ReNcell CX (cell line): ENCODE measurements around a stretch of chr5.

GRCh38 chr5:142296794-142297468 lies 27.9 kb downstream of the SPRY4 start:
- PRO-cap: no peak

DNA sequence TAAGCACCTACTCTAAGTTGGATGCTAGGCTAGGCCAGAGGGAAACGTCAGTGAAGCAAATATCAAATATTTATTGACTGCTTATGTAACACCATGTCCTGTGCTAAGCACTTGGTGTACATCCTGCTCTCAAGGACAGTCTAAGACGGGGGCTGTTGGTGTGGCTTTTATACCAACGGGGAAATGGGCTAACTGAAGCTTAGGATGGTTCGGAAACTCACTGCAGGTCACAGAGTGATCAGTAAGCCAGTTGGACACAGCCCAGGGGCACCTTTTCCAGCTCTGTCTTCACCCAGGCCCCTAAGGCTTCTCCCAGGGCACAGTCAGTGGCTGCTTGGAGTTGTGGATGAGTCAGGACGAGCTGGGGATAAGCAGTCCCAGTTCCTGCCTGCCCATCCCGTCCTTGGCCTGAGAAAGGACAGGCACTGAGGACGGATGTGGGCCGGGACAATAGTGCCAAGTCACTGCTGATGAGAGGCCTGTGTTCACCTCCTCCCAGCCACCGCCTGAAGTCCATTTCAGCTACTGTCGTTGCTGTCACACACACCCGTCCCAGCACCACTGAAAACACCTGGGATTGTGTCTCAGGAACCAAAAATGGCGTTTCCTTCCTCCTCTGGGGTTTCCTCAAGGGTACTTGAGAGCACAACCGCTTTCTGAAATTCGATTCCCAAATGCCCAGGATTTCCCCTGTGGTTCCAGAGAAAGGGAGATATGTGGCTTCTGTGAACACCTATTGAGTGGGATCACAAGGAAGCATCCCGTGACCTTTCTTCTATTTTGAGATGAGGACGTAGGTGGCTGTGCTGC lies 17.5 kb upstream of the SPRY4 start:
- PRO-cap: no peak

DNA sequence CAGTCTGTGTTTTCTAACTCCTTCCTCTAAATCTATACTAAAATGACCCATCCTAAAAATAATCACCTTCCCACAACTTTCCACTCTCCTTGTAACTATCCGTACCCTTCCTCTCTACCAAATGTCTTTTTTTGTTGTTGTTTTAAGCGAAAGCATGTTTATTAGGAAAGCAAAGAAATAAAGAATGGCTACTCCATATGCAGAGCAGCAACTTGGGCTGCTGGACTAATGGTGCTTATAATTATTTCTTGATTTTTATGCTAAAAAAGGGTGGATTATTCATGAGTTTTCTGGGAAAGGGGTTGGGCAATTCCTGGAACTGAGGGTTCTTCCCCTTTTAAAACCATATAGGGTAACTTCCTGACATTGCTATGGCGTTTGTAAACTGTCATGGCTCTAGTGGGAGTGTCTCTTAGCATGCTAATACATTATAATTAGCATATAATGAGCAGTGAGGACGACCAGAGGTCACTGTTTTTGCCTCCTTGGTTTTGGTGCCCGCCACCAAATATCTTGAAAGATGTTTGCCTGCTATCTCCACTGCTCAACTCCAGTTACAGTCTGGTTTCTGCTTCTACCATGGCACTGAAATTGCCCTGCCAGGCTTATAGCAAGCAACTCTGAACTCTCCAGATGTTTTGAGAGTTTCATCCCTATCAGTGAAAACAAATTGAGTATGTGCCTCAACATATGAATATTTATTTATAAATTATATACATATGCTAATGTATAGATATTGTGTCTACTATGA lies 121.9 kb upstream of the SPRY4 start:
- PRO-cap: unidirectional peak, minus-strand start at position 224 of the sequence

GRCh38 chr5:142454071-142454348 lies 129.2 kb upstream of the SPRY4 start:
- PRO-cap: no peak

GRCh38 chr5:142507262-142508264 lies 178.3 kb downstream of the FGF1 start:
- PRO-cap: no peak

- PRO-cap: no peak
Observed at GRCh38 chr5:142643999-142644428, 41.9 kb downstream of the FGF1 start.

DNA sequence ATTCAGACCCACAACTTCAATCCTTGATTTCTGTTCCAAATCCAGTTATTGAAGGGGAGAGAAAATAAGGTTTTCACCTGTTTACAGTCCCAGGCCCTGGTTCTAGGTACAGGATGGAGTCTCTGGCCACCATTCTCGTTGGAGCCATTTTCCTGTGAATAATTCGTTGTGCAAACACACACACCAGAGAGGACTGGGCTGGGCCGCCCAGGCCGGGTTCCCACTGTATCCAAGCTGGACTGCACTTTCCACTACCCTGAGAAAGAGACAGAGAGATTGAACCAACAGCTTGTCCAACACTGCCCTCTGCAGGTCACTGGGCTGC lies 13.1 kb upstream of the FGF1 start:
- PRO-cap: unidirectional peak, minus-strand start at position 154 of the sequence

GRCh38 chr5:142743683-142744324 lies 26.4 kb upstream of the ARHGAP26 start:
- PRO-cap: no peak

DNA sequence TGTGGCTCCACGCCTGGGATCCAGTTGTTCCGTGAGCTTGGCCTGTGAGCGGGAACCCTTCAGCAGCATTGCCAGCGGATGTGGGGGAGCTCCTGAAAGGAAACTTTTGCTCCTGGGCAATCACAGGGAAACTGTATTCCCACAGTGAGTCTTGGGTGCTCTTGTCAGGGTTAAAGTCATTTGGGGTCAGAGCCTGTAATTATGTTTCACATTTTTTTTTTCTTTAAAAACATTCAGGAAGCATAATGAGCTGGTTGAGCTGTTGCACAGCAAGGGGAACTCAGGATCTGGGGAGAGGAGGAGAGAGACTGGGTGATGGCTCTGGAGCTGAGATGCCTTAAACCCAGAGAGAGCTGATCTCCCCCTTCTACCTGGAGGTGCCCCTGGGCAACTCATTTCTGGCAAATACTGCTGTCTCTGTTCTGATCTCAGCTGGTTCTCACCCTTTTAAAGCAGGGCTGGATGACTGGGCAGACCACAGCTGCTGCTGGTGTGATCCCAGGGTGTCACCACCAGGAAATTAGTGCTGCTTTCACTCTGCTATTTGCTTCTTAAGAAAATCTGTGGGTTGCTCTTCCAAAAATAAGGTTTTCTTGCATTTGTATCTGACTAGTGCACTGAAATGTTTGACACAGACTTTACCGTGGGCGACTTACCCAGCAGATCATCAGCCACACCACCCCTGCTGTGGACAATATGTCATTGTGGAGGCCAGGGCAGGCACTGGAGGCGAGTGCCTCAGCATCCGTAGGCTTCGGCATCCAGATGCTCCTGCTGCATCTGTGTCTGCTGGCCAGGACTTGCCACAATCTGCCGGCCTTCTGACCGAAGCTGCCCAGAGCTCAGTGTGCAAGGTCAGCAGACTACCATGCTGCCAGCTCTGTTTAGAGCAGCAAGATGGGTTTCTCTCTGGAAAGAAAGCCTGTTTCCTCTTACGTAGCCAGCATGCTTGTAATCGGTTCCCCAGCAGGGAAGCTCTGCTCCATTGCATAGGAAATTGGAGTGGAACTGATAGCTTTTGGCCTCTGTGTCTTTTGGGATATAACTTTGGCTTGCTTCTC lies 13.4 kb downstream of the ARHGAP26 start:
- PRO-cap: no peak

DNA sequence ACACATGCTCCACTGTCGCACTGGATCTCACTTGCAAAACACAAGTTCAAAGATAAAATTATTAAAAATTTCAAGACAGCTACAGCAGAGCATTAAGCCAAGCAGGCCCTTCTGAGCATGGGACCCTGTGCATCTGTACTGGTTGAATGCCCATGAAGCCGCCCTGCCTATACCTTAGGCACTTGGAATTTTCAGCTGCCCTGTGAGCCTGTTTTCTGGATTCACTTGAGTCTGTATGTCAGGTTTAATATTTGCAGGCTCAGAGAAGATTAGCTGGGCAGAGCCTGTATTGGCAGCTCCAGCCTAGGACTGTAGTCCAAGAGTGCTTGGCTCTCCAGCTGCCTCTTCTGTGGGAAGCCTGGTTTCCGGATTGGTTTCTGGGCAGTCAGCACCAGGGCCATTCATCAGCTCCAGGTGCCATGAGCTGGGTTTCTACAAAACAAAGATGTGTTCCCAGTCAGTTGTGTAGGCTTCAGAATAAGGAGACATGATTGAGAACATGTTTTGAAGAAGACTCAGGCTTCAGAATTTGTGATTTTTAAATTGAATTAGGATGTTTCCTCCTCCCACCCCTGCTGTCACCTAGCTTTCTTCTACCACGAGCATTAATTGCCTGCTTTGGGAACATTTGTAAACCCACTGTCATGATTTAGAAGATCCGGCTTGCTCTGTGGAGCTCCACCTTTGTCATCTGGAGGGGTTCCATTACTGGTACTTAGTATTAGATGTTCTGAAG lies 90.1 kb downstream of the ARHGAP26 start:
- PRO-cap: no peak

DNA sequence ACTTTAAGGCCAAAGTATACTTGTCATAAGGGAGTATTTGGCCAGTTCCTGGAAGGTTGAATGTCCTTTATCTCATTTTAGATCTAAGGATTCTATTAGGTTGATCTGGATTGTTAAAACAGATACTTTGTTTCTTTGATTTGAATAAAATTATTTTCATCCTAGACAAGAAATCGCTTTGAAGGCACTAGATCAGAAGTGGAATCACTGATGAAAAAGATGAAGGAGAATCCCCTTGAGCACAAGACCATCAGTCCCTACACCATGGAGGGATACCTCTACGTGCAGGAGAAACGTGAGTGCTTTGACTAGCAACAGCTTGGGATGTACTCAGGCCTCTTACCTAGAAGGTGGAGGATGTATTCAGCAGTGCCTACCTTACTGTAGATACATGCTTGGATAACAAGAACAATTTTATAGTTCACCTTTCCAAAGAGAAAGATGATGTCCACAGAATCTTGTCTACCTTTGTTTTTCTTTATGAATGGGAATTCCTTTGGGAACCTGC lies 133.3 kb downstream of the ARHGAP26 start:
- PRO-cap: no peak

DNA sequence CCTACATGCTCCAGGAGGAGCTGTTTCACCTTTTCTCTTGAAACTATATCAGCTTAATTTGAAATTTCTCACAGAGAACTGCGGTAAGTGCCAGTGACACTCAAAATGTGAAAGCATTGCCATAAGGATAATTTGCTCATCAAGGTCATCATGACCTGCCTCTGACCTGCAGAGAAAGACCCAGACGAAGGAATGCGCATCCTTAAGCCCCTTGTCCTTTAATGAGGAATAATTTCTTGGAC lies 233.0 kb downstream of the ARHGAP26 start:
- PRO-cap: no peak

DNA sequence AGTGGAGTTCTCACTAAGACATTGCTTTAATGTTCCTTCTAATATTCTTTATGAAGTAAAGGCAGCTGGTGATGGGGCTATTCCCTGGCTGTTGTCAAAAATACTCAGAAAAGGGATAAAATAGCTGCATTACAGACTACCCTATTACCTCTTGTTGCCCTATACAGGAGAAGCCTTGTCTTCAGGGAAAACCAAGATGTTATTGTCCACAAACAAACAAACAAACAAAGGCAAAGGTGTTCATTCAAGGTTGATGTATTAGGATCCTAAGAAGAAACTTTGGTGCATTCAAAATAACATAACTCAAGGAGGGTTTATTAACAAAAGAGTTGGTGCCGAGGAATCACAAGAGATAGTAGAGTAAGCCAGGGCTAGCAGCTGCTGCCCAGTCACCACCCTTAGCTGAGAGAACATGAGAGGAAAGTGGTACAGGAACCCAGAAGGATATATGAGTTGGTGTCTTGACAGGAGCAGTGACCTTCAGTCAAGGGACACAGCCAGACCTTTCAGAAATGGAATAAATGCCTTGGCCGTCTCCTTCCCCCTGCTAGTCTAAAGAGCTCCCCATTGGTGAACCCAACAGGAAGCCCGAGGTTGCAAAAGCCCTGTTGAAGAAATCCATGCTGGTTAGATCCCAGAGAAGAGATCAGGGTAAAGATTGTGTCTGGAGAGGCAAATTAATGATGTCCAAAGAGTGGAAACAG lies 244.7 kb downstream of the NR3C1 start:
- PRO-cap: no peak

DNA sequence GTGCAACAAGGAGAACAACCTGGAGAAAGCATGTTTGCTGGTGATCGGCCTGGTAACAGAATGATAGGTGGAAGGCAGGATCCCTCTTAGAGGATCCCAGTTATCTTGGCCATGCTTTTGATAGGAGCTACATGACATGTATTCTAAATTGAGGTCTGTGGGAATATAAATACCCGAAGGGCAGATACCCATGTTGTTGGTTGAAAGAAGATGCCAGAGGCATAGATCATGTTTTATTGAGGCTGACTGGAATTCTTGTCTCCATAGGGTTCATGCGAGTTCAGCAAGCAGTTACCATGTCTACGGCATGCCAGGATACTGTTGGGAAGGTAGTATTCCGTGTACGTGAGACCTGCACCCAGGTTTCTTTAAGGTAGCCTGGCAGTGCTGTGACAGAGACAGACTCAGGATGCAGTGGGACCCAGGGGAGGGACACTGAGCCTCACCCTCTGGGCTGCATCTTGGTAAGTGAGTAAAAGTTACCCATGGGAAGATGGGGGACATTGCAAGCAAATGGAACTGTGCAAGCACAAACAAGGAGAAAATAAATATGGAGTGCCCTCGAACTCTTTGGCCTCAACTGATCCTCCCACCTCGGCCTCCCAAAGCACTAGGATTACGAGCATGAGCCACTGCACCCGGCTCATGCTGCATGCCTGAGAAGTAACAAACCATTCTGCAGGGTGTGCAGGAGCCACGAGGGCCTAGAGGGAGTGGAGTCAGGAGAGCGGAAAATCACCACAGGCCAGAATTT lies 230.6 kb downstream of the NR3C1 start:
- PRO-cap: no peak

GRCh38 chr5:143183319-143183995 lies 220.0 kb downstream of the NR3C1 start:
- PRO-cap: no peak

- PRO-cap: no peak
Observed at GRCh38 chr5:143200682-143201442, 202.6 kb downstream of the NR3C1 start.

DNA sequence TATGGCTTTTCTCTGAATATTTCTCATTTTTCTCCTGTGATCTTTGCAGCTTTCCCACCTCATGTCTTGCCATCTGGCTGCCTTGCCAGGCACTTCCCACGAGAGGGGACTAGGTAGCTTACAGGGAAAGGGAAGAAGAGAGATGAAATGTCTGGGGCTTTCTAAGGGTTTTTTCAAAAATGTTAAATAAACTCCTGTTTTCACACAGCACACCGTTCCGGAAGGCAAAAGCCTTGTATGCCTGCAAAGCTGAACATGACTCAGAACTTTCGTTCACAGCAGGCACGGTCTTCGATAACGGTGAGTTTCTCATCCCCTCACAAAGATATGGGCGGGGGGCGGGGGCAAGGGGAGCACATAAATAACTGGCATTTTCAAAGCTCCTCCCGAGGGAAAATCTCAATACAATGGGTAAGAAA lies 189.7 kb downstream of the NR3C1 start:
- PRO-cap: unidirectional peak, minus-strand start at position 293 of the sequence

DNA sequence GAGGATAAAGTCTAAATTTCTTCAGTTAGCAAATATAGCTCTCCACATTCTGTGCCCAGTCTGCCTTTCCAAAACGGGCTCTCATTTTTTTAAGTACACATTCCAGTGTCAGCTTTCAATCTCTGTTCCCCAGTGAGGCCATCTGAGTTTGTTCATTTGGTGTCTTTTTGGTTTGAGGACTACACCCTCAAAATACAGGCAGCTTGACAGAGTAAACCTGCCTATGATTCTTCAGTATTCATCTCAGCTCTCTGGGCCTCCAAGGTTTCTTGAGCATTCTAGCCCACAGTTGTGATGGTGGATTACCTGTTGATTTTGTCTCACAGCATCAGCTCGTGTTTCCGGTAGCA lies 55.7 kb downstream of the NR3C1 start:
- PRO-cap: no peak

DNA sequence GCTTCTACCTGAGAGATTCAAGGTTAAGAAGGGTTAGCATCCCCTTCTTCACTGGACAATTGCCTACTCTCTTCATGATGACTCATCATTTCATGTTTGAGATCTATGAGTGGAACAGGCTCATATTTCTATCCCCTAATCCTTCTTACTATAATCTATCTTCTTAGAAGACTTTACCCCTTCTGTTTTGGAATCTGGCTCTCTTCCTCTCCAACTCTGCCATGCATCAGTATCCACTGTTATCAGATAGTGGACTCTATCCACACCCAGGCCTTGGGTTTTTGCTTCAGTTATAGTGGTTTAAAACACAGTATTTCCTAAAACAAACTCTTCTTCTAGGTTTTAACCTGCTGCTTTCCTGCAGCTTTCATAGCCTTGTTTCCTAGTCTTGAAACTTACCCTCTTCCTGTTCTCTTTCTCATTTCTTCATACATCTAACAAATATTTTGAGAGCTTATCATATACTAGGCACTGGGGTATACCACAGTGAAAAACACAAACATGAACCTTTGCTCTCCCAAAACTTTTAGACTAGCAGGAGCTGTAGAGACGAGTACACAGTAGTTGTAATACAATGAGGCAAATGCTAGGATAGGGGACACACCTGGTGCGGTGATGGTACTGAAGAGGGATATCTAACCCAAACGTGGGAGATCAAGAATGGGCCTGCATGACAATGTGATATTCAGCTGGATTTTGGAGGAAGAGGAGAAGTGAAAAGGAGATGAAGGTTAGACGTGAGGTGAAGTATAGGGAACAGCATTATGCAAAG lies 54.0 kb downstream of the NR3C1 start:
- PRO-cap: no peak

- PRO-cap: no peak
Observed at GRCh38 chr5:143405535-143405792, 2.0 kb upstream of the NR3C1 start.